GM12878 (cell line): ENCODE data around the genes PTRH1, TOR2A and ST6GALNAC4.

- RAMPAGE, long total RNA = no peak
- RRBS, 2 experiments = no CpG with 5 or more reads among the region's 11 CpGs
CAGE:
- cytosol, long polyA minus RNA = no peak
- cytosol, long polyA plus RNA = no peak
- long polyA plus RNA = no peak
- nucleolus, long total RNA = no peak
- nucleus, long polyA plus RNA = no peak
- nucleus, long total RNA = no peak
Measured at GRCh38 chr9:126366585-126367061, 40.0 kb downstream of the MVB12B start.

DNA sequence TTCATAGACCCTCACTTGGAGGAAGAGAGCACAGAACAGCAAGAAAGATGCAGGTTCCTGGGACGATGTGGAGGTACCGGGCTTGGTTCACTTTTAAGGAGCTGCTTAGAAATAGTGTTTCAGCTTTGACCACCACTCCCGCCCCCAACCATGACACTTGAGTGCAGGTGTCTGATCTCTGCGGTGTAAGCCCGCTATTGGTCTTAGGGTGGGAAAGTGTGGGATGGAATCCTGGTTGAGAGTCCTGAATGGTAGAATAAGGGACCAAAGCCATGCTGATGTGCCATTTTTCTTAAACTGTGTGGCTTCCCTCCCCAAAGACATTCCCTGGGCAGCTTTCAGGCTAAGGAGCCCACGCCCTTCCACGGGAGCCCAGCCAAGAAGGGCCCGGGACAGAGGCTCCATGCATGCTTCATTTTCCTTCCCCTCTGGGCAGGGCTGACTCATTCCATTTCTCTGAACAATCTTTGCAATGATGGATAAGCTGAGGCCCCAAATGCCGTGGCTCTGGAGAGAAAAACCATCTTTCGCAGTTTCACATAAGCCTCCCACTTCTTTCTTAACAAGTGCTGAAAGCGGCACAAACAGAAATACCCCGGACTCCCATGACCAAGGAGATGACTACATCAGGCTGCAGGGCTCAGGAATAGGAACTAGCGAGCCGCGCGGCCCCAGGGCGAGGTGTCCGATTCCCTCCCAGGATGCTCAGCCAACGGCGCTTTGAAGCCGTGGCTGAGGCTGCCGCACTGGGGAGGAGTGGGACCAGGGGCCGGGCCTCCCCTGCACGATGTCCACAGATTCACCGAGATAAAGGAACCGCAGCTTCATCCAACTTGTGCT lies 96.9 kb upstream of the LMX1B start:
- RAMPAGE, long total RNA = no peak
- RRBS, 2 experiments = no CpG with 5 or more reads among the region's 26 CpGs
CAGE:
- cytosol, long polyA minus RNA = no peak
- cytosol, long polyA plus RNA = no peak
- long polyA plus RNA = no peak
- nucleolus, long total RNA = no peak
- nucleus, long polyA plus RNA = no peak
- nucleus, long total RNA = no peak

- RAMPAGE, long total RNA = no peak
- RRBS, 2 experiments = 94% methylated on average over 1 of the region's 17 CpGs; no CpG with 5 or more reads in 1 of the 2 experiments
CAGE:
- cytosol, long polyA minus RNA = no peak
- cytosol, long polyA plus RNA = no peak
- long polyA plus RNA = no peak
- nucleolus, long total RNA = no peak
- nucleus, long polyA plus RNA = no peak
- nucleus, long total RNA = no peak
Measured at GRCh38 chr9:126723967-126724768, 80.7 kb upstream of the ZBTB43 start.

DNA sequence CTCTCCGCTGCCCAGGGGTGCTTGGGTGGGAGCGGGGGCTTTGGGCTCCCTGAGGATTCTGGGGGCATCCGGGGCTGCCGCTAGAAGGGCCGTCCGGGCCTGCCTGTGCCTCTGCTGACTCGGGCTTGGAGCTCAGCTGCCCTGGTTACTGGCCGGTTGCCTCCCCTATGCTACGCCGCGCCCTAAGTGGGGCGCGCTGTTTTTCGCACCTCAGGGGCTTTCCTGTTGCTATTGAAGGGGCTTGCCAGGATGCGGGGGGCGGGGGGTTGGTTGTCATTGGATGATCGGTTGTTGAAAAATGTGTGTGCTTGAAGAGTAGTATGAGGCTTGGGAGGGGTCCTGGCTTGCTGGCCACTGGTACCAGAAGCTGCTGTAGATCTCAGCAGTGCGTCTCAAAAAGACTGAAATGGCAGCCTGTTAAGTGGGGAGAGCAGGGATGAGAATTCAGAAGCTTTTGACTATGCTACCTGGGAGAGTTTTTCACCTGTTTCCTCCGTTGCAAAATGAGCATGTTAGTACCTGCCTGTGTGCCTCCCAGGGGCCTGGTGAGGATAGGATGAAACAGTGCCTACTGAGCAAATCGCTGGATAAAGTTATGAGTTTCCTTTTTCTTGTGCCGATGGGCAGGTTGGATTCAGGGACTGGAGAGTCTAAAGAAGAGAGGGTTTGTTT lies 1.1 kb downstream of the RALGPS1 start:
- RAMPAGE, long total RNA = no peak
- RRBS, 2 experiments = 6 to 17% methylated on average over 3 of the region's 21 CpGs
CAGE:
- cytosol, long polyA minus RNA = no peak
- cytosol, long polyA plus RNA = no peak
- long polyA plus RNA = no peak
- nucleolus, long total RNA = no peak
- nucleus, long polyA plus RNA = no peak
- nucleus, long total RNA = no peak

- RAMPAGE, long total RNA = no peak
- RRBS, 2 experiments = no CpG with 5 or more reads among the region's 6 CpGs
CAGE:
- cytosol, long polyA minus RNA = no peak
- cytosol, long polyA plus RNA = no peak
- long polyA plus RNA = no peak
- nucleolus, long total RNA = no peak
- nucleus, long polyA plus RNA = no peak
- nucleus, long total RNA = no peak
Measured at GRCh38 chr9:127021684-127022161, 100.7 kb downstream of the ANGPTL2 start.

- RAMPAGE, long total RNA = no peak
- RRBS, 2 experiments = no CpG with 5 or more reads among the region's 5 CpGs
CAGE:
- cytosol, long polyA minus RNA = no peak
- cytosol, long polyA plus RNA = no peak
- long polyA plus RNA = no peak
- nucleolus, long total RNA = no peak
- nucleus, long polyA plus RNA = no peak
- nucleus, long total RNA = no peak
Measured at GRCh38 chr9:127048968-127049462, 73.4 kb downstream of the ANGPTL2 start.

DNA sequence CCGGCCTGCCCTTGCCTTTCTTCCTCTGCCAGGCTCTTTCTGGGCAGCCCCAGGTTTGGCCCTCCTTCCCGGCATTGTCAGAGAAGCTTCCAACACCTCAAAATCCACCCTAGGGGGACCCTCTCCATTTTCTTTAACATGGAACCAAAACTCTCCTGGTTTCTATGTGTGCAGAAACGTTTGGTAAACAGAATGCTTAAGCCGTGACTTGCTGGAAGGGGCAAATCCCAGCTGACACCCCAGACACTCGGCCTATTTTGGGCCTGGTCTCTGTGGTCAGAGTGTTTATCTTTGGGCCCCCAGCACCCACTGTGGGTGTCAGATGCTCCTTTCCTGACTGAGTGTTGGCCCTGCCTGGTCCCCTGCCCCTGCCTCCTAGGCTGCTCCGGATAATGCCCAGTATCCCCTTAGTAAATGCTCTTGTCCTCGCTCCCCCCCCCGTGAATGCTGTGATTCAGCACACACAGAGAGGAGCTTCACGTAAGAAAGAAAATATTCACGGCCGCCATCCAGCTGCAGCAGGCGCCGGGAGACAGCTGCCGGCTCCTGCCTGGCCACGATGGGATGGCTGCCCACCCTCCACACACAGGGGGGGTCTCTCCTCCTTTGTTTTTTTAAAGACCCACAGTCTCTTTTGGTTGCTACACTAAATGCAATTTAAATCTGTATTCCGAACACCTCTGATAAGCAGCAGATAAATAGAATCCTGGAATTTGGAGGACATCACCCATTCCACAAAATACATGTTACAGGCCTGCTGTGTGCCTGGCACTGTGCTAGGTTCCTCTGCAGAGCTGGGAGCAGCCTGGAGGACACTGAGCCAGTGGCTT lies 11.4 kb upstream of the ANGPTL2 start:
- RAMPAGE, long total RNA = no peak
- RRBS, 2 experiments = 53 to 76% methylated on average over 2 of the region's 16 CpGs
CAGE:
- cytosol, long polyA minus RNA = no peak
- cytosol, long polyA plus RNA = no peak
- long polyA plus RNA = no peak
- nucleolus, long total RNA = no peak
- nucleus, long polyA plus RNA = no peak
- nucleus, long total RNA = no peak

DNA sequence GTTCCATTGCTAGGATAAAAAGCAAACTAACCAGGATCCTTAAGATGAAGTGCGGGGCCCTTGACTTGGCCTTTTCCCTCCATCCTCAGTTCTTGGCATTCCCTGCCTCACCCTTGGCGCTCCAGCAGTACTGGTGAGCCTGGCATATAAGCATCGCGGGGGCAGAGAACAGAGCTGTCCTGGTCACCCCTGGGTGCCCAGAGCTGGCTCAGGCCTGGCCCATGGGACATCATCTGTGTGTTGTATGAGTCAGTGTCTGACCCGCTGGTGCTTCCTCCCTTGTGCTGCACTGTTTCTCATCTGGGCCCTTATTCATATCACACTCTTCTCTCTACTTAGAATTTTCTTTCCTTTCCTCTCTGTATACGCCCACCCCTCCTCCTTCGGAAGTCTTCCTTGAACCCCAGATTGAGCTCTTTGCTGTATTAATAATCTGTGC lies 38.3 kb upstream of the GARNL3 start:
- RAMPAGE, long total RNA = no peak
- RRBS, 2 experiments = no CpG with 5 or more reads among the region's 7 CpGs
CAGE:
- cytosol, long polyA minus RNA = no peak
- cytosol, long polyA plus RNA = no peak
- long polyA plus RNA = no peak
- nucleolus, long total RNA = no peak
- nucleus, long polyA plus RNA = no peak
- nucleus, long total RNA = no peak

- RAMPAGE, long total RNA = no peak
- RRBS, 2 experiments = no CpG with 5 or more reads among the region's 9 CpGs
CAGE:
- cytosol, long polyA minus RNA = no peak
- cytosol, long polyA plus RNA = no peak
- long polyA plus RNA = no peak
- nucleolus, long total RNA = no peak
- nucleus, long polyA plus RNA = no peak
- nucleus, long total RNA = no peak
Measured at GRCh38 chr9:127499909-127500242, 48.6 kb downstream of the LRSAM1 start.

GRCh38 chr9:127573921-127575125 lies 5.5 kb upstream of the NIBAN2 start:
- RAMPAGE, long total RNA = no peak
- RRBS, 2 experiments = no CpG with 5 or more reads among the region's 12 CpGs
CAGE:
- cytosol, long polyA minus RNA = no peak
- cytosol, long polyA plus RNA = no peak
- long polyA plus RNA = no peak
- nucleolus, long total RNA = no peak
- nucleus, long polyA plus RNA = no peak
- nucleus, long total RNA = no peak

DNA sequence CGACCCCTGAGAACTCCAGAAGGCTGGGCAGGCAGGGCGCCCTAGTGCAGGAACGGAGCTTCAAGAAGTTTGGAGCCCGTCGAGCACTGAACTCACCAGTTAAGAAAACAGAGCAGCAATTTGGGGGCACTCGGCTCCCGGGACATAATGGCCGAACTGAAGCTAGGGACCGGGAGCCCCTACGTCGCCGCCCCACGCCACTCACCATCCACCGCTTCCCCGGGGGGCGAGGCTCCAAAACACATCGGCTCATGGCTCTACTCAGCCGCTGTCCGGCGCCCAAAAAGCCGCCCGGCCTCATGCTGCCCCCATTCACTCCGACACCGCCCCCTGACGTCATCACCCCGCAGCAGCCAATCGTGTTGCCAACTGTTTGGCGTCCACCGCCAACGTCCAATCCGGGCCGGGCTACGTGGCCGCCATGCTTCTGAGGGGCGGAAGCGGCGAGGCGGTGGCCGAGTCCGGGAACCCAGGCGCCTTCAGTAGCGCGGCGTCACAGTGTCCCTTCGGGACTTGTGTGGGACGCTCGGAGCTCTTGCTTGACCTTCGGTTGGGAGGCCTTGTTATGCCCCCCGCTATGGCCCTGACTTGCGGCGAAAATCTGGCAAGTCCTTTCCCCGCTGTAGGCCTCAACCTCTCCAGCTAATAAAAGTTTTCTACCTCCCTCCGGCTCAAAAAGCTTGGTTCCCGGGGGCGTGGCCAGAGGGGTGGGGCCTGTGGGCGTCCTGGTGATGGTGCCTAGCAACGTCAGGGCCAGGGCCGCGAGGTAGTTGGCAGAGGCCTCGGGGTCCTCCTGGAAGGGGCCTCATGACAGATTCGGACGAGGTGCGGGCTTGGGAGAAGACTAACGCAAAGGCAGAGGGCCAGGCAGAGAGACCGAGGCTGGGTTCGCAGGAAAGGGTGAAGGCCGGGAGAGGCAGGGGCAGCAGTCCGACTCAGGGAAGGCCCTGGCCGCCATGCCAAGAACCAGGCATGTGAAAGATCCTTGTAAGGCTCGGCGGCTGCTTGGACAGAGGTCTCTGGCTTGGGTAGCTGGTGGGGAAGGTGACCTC lies at the start of gene PTRH1:
Gene PTRH1, minus strand, starts transcription at position 325 of the 1,052 bp plus-strand sequence.
- RAMPAGE, long total RNA = no peak
- RRBS, 2 experiments = 1% methylated on average over 20 to 27 of the region's 71 CpGs
CAGE:
- cytosol, long polyA minus RNA = no peak
- cytosol, long polyA plus RNA = start-site peak on the minus strand centred at position 305 of the sequence, 42 bp wide, 59 and 348 reads in 2 replicates
- long polyA plus RNA = no peak
- nucleolus, long total RNA = start-site peak on the minus strand centred at position 323 of the sequence, 48 bp wide, 51 reads
- nucleus, long polyA plus RNA = start-site peak on the minus strand centred at position 322 of the sequence, 16 bp wide, 108 and 179 reads in 2 replicates
- nucleus, long total RNA = no peak

DNA sequence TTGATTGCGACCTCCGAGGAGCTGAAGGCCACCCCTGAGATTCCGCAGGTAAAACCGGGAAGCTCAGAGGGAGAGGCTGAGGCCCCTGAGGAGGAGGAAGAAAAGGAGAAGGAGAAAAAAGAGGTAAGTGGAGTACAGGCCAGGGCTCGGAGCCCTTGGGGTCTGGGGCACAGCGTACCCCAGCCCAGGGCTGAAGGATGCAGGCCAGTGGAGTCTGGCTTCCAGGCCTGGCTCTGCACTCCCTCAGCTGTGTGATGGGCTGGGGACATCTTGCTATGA lies 7.8 kb downstream of the TOR2A start:
- RAMPAGE, long total RNA = no peak
- RRBS, 2 experiments = no CpG with 5 or more reads among the region's 6 CpGs
CAGE:
- cytosol, long polyA minus RNA = no peak
- cytosol, long polyA plus RNA = no peak
- long polyA plus RNA = no peak
- nucleolus, long total RNA = no peak
- nucleus, long polyA plus RNA = no peak
- nucleus, long total RNA = no peak

- RAMPAGE, long total RNA = no peak
- RRBS, 2 experiments = 1 to 2% methylated on average over 15 to 19 of the region's 71 CpGs
CAGE:
- cytosol, long polyA minus RNA = no peak
- cytosol, long polyA plus RNA = start-site peak on the minus strand at chr9:127735292-127735297, 45 and 39 reads in 2 replicates
- long polyA plus RNA = start-site peak on the minus strand at chr9:127735292-127735332, 105 and 148 reads in 2 replicates
- nucleolus, long total RNA = no peak
- nucleus, long polyA plus RNA = no peak
- nucleus, long total RNA = no peak
Measured at GRCh38 chr9:127734947-127735816, at the start of gene TOR2A. Gene TOR2A (minus strand): TSS chr9:127735294.

DNA sequence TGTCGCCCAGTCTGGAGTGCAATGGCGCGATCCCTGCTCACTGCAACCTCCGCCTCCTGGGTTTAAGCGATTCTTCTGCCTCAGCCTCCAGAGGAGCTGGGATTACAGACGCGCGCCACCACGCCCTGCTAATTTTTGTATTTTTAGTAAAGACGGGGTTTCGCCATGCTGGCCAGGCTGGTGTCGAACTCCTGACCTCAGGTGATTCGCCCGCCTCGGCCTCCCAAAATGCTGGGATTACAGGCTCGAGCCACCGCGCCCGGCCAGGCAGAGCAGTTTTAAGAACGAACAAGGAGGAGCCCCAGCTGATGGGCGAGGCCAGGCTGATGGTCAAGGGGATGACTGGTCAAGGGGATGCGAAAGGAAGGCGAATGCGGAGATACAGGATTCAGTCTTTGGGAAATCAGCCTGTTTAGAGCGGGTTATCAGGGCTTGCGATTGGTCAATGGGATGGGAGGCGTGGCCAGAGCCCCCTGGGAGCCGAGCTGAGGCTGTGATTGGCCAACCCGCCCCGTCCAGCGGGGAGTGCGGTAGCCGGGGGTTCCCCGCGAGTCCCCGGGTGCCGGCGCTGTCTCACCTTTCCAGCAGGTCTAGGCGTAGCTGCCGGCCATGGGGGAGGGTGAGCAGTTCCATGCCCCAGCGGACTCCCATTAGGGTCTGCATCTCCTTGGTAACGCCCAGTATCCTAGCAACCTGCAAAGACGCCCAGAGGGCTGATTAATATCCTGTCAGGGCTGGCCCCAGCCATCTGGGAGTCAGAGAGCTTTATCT lies 7.4 kb upstream of the TOR2A start:
- RAMPAGE, long total RNA = no peak
- RRBS, 2 experiments = 100% methylated on average over 1 of the region's 43 CpGs; no CpG with 5 or more reads in 1 of the 2 experiments
CAGE:
- cytosol, long polyA minus RNA = no peak
- cytosol, long polyA plus RNA = no peak
- long polyA plus RNA = no peak
- nucleolus, long total RNA = no peak
- nucleus, long polyA plus RNA = no peak
- nucleus, long total RNA = no peak

- RAMPAGE, long total RNA = no peak
- RRBS, 2 experiments = no CpG with 5 or more reads among the region's 9 CpGs
CAGE:
- cytosol, long polyA minus RNA = no peak
- cytosol, long polyA plus RNA = no peak
- long polyA plus RNA = no peak
- nucleolus, long total RNA = no peak
- nucleus, long polyA plus RNA = no peak
- nucleus, long total RNA = no peak
Measured at GRCh38 chr9:127768640-127769128, 9.8 kb downstream of the SH2D3C start.

- RAMPAGE, long total RNA = no peak
- RRBS, 2 experiments = no CpG with 5 or more reads among the region's 6 CpGs
CAGE:
- cytosol, long polyA minus RNA = no peak
- cytosol, long polyA plus RNA = no peak
- long polyA plus RNA = no peak
- nucleolus, long total RNA = no peak
- nucleus, long polyA plus RNA = no peak
- nucleus, long total RNA = no peak
Measured at GRCh38 chr9:127833421-127833829, 21.0 kb downstream of the ENG start.

DNA sequence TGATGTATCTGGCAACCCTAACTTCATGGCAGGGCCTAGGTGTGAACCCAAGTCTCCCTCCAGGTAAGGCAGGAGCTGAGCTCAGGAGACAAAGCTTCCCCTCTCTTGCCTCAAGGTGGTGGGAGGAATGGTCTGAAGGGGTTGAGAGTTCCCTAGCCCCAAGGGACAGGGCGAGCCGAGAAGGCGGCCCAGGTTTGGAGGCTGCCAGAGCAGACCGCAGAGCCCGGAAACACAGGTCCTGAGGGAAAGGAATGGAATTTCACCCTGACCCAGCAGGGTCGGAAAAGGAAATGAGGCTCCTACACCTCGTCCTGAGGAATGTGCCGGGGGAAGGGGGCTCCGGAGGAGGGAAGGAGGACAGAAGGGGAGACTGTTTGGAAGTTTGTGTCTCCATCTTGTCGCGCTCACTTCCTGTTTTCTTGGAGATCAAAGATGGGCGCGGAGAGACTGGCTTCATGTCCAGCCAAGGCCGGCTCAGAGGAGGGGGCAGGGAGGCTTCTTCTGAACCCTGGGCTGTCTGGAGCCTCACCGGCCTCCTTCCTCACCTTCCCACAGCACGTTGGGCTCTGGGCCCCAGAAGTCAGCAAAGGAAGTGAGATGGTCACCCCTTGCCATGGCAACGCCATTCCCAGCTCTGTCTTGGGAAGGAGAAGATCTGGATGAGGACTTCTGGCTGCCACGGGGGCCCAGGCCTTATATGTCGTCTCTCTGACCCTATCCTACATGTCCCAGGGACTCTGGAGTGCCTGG lies 9.5 kb downstream of the ENG start:
- RAMPAGE, long total RNA = no peak
- RRBS, 2 experiments = 64 to 79% methylated on average over 5 of the region's 19 CpGs
CAGE:
- cytosol, long polyA minus RNA = no peak
- cytosol, long polyA plus RNA = no peak
- long polyA plus RNA = no peak
- nucleolus, long total RNA = no peak
- nucleus, long polyA plus RNA = no peak
- nucleus, long total RNA = no peak

GRCh38 chr9:127848043-127848400 lies 6.4 kb downstream of the ENG start:
- RAMPAGE, long total RNA = no peak
- RRBS, 2 experiments = no CpG with 5 or more reads among the region's 5 CpGs
CAGE:
- cytosol, long polyA minus RNA = no peak
- cytosol, long polyA plus RNA = no peak
- long polyA plus RNA = no peak
- nucleolus, long total RNA = no peak
- nucleus, long polyA plus RNA = no peak
- nucleus, long total RNA = no peak

GRCh38 chr9:127916528-127917614 lies at the start of gene ST6GALNAC4:
Gene ST6GALNAC4 (minus strand): TSS chr9:127917041.
- RAMPAGE, long total RNA = start-site peak on the minus strand at chr9:127916990-127917036, 566 and 564 reads in 2 replicates
- RRBS, 2 experiments = 2% methylated on average over 42 of the region's 79 CpGs
CAGE:
- cytosol, long polyA minus RNA = no peak
- cytosol, long polyA plus RNA = start-site peak on the minus strand at chr9:127916998-127917031, 274 and 143 reads in 2 replicates
- long polyA plus RNA = start-site peak on the minus strand at chr9:127916989-127917031, 54 and 114 reads in 2 replicates
- nucleolus, long total RNA = start-site peak on the minus strand at chr9:127917000-127917026, 145 reads
- nucleus, long polyA plus RNA = start-site peak on the minus strand at chr9:127917001-127917031, 132 and 133 reads in 2 replicates
- nucleus, long total RNA = no peak

DNA sequence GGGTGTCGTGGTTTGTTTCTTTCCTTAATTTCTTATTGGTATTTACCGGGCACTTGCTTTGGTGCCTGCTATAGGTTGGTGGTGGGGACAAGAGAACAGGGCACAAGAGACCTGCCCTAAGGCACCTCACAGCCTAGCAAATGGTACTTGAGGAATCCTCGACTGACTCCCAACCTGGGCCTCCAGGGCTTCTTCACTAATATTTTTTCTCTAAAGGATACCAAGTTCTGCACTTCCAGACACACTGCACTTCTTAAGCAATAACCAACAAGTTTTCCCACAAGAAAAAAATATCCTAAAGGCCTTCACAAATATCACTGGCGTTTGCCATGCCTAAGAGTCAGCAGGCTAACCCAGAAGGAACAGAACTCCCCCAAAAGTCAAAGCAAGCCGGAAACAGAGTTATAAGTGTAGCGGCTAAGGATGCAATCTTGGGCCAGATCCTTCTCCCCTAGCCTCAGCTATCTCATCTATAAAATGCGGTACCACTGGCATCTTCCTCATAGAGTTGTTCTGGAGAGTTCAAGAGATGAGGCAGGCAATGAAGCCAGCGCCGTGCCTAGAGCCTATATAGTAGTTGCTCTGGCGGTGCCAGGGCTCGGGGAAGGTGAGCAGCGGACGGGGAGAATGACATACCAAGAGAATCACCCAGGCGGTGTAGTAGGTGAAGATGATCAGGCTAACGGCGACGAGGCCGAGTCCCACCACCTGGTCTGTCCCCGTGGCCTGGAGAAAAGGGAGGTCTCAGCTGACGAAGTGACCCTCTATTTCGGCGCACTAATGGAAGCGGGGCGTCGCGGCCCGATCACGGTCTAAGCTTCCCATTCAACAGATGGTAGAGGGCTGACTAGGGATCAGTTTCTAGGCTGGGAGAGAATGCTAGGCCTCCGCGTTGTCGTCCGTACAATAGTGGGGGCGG lies 597 bp downstream of the DPM2 start:
- RAMPAGE, long total RNA = no peak
- RRBS, 2 experiments = no CpG with 5 or more reads among the region's 33 CpGs
CAGE:
- cytosol, long polyA minus RNA = no peak
- cytosol, long polyA plus RNA = start-site peak on the minus strand centred at position 769 of the sequence, 633 bp wide, 555 and 962 reads in 2 replicates
- long polyA plus RNA = no peak
- nucleolus, long total RNA = start-site peak on the minus strand centred at position 654 of the sequence, 37 bp wide, 18 reads
- nucleus, long polyA plus RNA = no peak
- nucleus, long total RNA = no peak